Urinary bladder (tissue), 3 donors: ENCODE data around the genes FAM205C, SIT1 and NPR2.

GRCh38 chr9:34664219-34664865 is 1.5 kb downstream of the ENSG00000187186 start:
- PRO-cap = no peak
- RAMPAGE, long total RNA = no peak

DNA sequence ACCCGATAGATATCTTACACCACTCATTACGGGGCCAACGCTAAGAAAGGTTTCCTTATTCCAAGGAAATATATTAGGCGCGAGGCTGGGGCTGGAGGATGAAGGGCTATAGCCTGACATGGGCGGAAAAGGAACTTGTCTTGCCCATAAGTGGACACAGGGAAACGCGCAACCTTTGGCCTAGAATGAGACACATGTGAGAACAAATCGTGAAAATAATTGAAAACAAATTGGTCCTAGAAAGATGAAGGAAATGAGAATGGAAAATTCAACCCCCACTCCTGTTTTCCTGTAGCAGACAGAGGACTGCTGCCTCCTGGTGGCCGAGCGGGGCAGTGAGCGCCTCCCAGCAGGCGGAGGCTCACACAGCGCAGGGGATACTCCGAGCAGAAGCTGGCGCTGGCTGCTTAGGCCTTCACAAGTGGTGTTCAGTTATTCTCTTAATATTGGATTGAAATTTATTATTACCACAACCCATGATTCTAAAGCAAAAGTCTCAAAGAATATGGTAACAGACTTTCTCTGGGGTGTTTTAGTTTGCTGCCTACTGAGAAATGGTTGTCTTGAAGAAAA is 7.9 kb downstream of the CCL21 start:
- PRO-cap = no peak
- RAMPAGE, long total RNA = no peak

- PRO-cap = no peak
- RAMPAGE, long total RNA = no peak
Measured at GRCh38 chr9:34709490-34710005, 388 bp downstream of the CCL21 start.

DNA sequence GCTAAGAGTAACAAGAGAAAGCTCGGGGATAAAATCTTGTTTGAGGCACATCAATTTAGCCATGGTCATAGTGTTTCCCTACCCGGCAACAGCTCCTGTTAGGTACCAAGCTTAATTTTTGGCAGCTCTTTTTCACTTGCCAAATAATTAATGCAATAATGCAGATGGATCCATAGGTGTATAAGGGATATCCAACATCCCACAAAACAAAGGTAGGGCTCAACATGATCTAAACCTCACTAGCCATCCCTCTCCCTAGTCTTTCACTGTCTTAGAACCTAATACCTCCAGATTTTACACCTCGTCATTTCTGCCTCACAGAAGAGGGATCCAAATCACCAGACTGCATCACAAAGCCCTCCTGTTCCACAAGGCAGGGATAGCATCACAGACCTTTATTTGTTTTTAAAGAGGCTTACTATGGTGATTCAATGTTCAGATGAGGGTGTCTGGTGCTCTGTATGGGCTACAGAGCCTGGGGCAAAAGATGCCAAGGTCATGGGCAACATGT is at the start of gene FAM205C:
Gene FAM205C (minus strand): TSS at position 268 of the 511 bp plus-strand sequence.
- PRO-cap = no peak
- RAMPAGE, long total RNA = no peak

DNA sequence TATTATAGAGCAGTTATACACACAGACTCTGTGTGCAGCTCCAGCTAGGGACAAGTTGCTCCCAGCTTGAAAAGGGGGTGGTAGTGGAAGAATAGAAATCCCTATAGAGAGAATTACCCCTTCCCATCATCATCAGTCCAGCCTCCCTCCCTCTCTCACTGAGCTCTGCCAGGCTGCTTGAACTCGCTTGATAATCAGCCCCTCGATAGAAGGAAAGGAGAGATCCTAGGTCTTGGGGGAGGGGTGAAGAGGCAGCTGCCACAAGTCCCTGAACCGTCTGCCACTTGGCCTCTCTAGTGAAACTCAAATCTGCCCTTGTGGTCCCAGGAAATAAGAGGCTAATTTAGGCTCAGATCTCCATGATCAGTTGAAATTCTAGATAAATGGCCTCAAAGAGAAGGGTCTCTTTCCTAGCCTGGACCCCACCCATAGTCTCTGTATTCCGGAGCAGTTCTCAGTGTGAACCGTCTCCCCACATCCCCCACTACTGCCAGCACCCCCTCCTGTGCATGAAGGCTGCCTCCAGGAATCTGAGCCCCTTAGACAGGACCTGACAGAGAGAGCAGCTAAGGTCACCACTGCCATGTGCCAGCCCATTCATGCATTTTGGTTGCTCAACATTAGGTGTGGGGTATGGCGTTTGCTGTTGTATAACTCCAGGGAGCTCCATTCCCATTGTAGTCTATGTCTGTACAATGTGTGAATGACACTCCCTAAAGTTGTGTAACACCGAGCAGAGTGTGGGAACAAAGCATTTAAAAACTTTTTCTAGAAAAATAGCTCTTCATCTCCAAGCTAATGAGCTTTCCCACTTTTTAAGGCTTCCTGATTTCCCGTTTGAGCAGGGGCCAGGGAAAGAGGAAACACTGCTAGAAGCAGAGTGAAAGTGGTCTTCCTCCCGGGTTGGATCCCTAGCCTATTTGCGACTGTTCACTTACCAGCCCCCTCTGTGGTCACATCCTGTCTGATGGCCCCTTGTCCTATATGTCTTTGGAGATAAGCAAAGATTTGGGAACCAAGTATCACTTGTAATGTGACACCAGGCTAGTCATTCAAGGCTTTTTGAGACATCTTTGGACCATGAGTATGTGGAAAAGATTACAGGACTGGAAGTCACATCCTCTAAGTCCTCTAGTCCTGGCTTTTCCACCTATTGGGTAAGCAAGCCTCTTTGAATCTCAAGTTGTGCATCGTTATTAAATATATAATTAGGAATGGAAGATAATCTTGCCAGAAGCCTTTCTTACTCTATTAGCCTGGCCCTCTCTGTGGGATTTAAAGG is 5.8 kb downstream of the DNAJB5 start:
- PRO-cap = no peak
- RAMPAGE, long total RNA = no peak

GRCh38 chr9:35062520-35063329 is 9.7 kb downstream of the VCP start:
- PRO-cap = no peak
- RAMPAGE, long total RNA = no peak

- PRO-cap = no peak
- RAMPAGE, long total RNA = no peak
Measured at GRCh38 chr9:35208737-35209160, 46.9 kb downstream of the UNC13B start.

DNA sequence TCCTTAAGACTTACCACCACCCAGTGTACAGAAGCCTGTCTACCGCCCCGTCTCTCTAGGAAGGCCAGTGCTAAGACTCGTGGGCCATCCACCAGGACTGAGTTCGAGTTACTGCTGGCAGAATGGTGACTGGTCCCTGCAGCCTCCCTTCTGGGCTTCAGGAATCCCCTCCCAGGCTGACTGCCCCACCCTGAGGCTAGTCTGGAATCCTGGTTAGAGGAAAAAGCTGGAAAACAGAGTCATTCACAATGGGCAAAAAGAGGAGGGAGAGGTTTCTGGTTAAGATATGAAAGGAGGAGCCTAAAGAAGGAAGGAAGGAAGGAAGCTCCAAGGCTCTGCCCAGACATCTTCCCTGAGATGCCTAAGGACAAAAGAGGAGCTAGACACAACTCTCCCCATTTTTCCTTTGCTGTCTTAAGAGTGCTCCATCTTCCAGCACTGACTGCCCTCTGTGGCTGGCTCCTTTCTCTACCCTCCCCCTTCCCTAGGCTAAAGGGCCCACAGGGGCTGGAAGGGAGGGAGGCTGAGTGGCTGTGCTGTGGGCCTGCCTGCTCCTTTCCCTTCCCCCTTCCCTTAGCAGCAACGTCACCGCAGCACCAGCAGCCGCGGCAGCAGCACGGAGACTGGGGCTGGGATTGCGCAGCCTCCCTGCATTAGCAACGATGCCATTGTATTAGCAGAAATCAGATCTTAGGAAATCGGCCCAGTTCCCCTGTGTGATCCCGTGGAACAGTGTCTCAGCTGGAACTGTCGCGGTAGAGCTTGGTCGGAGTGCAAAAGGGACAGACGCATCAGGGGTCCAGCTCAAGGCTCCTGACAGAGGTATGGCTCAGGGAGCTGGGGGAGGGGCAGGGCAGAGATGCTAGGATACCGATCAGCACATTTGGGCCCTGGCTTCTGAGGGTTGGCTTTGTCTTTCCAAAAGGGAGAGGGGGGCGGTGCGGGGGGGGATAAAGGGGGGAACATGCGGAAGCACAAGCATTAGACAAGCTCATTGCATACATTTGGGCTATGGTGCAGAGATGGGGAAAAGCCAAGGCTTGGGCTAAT is 25.1 kb downstream of the FAM166B start:
- PRO-cap = bidirectional peak, plus-strand start at position 357 of the sequence, minus-strand start at position 152 of the sequence; bidirectional peak, plus-strand start at position 611 of the sequence, minus-strand start at position 575 of the sequence
- RAMPAGE, long total RNA = no peak

DNA sequence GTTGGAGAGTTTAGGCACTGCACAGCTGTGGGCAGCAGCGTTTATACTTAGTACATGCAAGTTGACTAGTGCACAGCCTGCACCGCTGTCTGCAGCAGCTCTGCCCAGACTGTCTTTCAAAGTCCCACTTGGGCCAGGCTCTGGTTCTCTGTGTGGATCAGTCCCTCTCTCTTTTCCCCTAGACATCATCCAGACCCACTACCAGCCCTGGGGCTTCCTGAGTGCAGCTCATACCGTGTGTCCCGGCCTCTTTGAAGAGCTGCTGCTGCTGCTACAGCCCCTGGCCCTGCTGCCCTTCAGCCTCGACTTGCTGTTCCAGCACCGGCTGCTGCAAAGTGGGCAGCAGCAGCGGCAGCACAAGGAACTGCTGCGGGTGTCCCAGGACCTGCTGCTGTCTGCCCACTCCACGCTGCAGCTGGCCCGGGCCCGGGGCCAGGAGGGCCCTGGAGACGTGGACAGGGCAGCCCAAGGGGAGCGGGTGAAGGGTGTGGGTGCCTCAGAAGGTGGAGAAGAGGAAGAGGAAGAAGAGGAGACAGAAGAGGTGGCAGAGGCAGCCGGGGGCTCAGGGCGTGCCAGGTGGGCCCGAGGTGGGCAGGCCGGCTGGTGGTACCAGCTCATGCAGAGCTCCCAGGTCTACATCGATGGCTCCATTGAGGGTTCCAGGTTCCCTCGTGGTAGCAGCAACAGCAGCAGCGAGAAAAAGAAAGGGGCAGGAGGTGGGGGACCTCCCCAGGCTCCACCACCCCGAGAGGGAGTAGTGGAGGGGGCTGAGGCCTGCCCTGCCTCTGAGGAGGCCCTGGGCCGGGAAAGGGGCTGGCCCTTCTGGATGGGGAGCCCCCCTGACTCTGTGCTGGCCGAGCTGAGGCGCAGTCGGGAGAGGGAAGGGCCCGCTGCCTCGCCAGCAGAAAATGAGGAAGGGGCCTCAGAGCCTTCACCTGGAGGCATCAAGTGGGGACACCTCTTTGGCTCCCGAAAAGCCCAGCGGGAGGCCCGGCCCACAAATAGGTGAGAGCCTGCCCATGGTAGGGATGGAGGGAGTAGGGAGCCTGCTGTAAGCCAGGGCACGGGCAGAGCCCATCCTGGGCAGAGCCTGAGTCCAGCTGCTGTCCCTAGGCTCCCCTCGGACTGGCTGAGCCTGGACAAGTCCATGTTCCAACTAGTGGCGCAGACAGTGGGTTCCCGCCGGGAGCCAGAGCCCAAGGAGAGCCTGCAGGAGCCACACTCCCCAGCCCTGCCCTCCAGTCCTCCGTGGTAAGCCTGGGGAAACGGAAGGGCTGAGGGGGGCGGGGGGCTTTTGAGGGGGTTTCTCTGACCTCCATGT is 3.4 kb downstream of the FAM166B start:
- PRO-cap = no peak
- RAMPAGE, long total RNA = no peak

GRCh38 chr9:35603917-35604103 is 1.3 kb upstream of the TESK1 start:
- PRO-cap = no peak
- RAMPAGE, long total RNA = no peak

- PRO-cap = no peak
- RAMPAGE, long total RNA = no peak
Measured at GRCh38 chr9:35650467-35651450, at the start of gene SIT1. Gene SIT1, minus strand, starts transcription at chr9:35650931.

DNA sequence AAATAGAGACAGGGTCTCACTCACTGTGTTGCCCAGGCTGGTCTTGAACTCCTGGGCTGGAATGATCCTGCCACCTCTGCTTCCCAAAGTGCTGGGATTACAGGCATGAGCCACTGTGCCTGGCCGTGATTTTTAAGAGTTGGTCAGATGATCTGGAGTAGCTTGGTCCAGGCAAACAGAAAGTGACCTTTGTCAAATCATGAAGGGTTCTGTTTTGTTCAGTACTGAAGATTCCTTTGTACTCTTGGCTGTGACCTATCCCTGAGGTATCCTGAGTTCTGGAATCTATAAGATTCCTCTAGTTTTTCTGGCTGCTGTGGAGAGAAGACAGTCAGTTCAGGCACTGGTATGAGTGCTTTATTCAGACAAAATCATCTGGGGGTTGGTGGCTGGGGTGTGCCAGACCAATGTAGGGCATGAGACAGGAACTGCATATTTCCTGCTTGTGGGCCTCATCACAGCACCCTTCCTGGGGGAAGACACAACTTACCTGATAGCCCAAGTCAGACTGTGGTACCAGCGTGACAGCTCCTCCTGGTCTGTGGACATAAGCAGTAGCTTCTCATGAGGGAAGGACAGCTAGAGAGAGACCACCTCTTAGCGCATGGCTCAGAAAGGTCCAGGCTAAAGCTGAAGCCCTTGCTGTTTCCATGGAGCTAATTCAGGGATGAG is 3.2 kb downstream of the ARHGEF39 start:
- PRO-cap = no peak
- RAMPAGE, long total RNA = no peak

GRCh38 chr9:35696544-35697166 is 6.9 kb upstream of the TPM2 start:
- PRO-cap = no peak
- RAMPAGE, long total RNA = no peak

GRCh38 chr9:35699894-35700588 is 10.3 kb upstream of the TPM2 start:
- PRO-cap = no peak
- RAMPAGE, long total RNA = no peak

DNA sequence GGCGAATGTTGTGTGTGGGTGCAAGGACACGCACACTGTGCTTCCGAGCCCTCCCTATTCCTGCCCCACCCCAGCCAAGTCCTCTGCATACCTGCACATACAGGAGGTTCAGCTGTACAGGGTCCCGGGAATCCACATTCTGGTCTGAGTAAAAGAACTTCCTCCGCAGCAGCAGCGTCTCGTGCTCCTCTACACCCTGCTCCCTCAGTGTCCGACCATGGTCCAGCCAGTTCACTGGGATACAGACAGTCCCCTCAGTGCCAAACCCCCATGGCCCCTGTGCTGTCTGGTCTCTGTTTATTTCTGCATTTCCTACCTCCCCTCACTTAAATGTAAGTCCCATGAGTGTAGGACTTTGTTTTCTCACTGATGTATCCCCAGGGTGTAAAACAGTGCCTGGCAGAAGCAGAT is 7.9 kb downstream of the TLN1 start:
- PRO-cap = no peak
- RAMPAGE, long total RNA = no peak

DNA sequence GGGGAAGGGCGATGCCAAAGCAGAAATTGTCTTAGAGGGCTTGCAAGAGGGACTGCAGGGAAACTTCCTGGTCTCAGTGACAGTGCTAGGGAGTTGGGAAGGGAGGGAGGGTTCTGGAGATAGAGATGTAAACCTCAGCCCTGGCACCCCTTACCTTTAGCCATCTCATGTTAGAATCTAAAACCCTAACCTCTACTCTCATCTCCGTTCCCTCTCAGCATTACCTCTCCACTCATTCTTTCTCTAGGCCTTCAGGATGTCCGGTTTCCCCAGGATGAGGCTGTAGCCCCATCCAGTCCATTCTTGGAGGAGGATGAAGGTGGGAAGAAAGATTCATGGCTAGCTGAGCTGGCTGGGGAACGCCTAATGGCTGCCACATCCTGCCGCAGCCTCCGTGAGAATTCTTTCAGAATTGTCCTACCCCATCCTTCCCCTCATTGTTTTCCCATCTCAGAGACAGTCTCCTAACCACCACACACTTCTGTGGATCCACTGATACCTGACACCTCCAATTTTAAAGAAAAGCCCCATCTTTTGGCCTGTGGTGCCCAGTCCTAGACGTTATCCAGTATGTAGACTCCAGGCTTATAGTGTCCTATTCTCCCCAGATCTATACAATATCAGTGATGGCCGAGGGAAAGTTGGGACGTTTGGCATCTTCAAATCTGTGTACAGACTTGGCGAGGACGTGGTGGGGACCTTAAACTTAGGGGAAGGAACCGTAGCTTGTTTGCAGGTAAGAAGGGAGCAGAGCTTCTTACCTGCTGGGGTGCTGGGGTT is 2.1 kb downstream of the RGP1 start:
- PRO-cap = no peak
- RAMPAGE, long total RNA = no peak

DNA sequence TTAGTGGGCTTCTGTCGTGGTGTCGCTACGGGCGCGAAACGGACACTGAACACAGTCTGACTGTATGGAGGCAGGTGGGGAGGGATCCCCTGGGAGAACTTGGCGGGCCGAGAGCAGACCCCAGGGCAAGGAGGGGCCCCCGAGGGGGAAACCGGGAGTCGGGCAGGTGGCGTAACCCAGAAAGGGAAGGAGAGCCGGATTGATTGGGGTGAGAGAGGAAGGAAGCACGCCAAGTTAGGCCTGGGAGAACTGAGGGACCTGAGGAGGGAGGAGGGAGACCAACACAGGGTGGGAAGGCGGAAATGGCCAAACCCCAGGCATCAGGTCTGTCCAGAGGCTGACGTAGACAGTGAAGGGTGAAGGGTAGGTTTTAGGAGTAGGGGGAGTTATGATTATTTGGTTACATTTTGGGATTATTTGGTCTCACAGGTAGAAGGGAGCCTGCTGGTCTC is 3.3 kb upstream of the MSMP start:
- PRO-cap = no peak
- RAMPAGE, long total RNA = no peak

GRCh38 chr9:35790195-35791025 is 981 bp upstream of the NPR2 start:
- PRO-cap = no peak
- RAMPAGE, long total RNA = no peak

GRCh38 chr9:35791026-35791852 is at the start of gene NPR2:
Gene NPR2, plus strand, starts transcription at chr9:35791591.
- PRO-cap = unidirectional peak, plus-strand start at chr9:35791678
- RAMPAGE, long total RNA = no peak

GRCh38 chr9:35799527-35800367 is 8.4 kb downstream of the NPR2 start:
- PRO-cap = no peak
- RAMPAGE, long total RNA = no peak